Measurements from ENCODE around the gene TUT7.

DNA sequence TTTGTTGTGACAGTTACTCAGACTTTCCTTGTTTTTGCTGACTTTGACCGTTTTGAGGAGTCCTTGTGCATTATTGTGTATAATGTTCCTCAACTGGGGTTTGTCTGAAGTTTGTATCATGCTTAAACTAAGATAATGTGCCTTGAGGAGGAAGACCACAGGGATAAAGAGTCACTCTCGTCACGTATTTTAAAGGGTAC is 377.0 kb downstream of the NTRK2 start:
- PRO-cap, result no peak

DNA sequence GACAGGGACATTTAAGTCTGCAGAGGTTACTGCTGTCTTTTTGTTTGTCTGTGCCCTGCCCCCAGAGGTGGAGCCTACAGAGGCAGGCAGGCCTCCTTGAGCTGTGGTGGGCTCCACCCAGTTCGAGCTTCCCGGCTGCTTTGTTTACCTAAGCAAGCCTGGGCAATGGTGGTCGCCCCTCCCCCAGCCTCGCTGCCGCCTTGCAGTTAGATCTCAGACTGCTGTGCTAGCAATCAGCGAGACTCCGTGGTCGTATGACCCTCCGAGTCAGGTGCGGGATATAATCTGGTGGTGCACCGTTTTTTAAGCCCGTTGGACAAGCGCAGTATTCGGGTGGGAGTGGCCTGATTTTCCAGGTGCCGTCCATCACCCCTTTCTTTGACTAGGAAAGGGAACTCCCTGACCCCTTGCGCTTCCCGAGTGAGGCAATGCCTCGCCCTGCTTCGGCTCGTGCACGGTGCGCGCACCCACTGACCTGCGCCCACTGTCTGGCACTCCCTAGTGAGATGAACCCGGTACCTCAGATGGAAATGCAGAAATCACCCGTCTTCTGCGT is 407.6 kb downstream of the NTRK2 start:
- PRO-cap, result no peak

DNA sequence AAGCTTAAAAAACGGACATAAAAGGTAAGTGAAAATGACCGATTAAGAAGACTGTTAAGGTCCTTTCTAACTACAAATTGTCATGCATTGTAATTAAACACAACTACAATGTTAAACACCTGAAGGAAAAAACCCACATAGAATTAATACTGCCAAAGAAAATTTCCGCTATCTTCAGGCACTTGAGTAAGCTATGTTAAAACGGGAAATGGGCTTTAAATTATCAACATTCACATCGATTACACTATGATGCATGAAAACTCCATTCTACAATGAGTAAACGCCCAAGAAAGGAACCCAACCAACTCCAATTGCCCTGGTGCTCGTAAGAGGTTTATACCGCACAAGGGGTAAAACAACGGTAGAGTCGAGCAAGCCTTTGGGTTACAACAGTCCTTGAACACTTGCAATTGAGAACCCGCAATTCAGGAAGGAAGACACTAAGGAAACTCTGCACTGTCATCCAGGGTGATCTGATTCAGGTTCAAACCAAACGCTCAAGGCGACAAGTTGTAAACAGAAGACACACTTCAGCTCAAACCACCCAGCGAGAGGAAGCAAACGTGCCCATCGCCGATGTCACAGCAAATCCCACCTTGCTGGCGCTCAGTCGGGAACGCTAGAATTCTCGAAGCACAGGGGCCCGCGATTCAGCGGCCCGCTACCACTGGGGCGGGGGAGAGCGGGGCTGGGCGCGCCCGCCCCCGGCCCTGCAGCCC is 917 bp downstream of the AGTPBP1 start:
- PRO-cap, result unidirectional peak, plus-strand start at position 526 of the sequence

- PRO-cap, result no peak
Measured at GRCh38 chr9:85743512-85743943, 1.8 kb upstream of the AGTPBP1 start.

GRCh38 chr9:86036131-86036551 is 63.2 kb downstream of the GOLM1 start:
- PRO-cap, result no peak

DNA sequence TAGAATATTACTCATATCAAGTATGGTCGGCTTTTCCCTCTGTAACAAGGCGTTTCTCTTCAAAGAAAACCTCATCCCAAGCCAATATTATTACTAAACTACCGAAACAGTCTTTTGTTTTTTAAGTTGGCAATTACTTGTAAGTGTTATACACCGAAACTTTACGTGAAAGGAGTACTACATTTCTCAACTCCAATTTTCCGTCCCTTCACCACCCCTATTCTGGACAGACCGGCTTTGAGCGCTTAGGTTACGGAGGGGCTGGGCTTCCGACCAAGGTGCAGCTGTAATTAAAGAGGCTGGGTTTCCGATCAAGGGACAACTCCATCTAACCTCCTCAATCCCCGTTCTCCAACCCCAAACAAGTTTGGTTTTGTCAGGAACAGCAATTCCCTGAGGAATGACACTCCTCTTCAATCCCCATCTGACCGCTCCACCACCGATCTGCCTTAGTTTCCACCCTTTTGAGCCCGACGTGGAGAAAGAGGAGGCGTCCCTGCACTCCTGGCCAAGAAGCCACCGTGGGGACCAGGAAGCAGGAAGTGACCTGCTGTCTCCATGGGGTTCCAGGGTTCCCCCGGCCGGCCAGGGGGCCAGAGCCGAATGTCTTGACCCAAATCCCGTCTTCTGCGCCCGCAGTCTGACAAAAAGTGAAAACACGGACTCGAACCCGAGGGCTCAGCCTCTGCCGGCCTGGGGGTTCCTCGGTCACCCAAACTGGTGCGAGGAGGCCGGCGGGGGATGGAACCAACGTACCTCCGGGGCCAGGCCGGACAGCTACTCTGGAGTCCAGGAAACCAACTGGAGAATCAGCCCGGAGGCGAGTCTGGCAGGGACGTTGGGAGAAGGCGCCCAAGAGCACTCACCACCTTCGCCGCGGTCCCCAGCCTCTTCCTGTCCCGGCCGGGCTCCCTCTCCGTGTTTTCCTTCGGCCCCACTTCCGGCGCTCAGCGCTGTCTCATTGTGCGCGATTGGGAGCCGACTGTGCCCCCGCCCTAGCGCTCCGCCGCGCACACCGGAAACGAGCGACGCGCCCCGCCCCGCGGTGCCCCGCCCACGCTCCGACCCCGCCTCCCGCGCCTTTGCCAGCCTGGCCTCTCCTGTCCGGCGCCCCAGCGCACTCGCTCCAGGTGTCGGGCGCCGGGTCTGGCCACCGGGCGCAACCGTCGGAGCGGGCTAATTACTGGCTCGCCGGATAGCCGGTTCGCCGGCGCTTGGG is at the start of gene TUT7:
TUT7 (minus strand) TSS at position 896 of the 1,219 bp plus-strand sequence.
- PRO-cap, result unidirectional peak, minus-strand start at position 642 of the sequence; bidirectional peak, plus-strand start at position 1,129 of the sequence, minus-strand start at position 896 of the sequence

DNA sequence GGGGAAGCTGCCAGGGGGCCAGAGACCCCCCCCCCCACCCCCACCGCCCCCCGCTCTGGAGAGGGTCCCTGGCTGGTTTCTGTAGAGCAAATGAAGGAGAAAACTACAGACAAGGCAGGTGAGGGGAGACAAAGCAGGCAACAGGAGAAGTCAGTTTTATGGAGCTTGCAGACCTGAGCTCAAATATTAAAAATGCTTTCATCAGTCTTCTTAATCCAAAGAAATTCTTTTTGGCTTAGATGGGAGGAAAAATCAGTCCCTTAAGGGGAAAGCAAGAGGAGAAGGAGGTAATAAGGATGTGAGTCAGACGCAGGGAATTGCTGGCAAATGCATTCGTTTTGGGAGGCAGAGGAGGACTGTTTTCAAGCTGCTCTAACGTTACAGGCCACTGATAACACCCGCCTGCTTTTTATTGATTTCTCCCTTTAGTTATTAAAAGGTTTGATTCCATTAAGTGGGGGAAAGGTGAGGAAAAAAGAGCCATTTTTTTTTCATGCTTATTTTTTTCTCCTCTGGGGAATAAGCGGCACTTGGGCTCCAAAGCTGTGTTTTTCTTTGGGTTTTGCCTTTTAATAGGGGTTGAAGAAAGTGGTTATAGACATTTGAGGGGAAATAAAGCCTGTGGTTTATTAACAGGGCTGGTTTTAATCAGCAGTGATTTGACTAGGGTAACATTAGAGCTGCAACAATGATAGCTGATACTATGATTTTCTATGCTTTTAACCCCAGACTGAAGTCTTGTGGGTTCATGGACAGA is 225.4 kb downstream of the GAS1 start:
- PRO-cap, result no peak

DNA sequence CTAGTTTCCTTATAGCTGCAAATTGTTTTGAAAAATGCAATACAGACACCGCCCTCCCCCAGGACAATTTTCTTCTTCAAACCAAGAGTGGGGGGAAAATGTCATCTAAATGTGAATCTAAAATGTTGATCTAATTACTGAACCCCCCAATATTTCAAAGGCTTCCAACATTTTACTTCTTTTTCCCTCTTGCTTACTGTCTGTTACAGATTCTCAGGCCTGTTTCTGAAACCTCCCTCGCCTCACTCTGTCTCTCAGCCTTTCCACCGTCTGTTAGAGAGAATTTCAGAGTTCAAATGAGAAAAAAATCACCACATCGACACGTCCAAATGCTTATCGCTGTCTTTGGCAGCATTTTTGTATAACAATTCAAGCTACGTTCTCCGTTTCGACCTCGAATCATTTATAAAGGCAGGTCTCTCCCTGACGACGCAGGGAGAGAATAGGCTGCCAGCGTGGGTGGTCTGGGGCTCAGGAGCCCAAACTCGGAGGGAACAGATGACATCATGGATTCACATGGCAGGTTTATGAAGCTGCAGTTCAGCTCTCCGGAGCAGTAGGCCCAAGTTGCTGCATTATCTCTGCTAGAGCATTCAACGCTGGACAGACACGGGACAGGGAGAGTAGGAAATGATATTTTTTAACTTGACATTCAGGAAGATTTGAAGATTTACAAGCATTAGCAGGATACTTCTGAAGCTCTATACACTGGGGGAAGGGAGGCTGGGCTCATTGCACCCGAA is 139.8 kb downstream of the GAS1 start:
- PRO-cap, result no peak

DNA sequence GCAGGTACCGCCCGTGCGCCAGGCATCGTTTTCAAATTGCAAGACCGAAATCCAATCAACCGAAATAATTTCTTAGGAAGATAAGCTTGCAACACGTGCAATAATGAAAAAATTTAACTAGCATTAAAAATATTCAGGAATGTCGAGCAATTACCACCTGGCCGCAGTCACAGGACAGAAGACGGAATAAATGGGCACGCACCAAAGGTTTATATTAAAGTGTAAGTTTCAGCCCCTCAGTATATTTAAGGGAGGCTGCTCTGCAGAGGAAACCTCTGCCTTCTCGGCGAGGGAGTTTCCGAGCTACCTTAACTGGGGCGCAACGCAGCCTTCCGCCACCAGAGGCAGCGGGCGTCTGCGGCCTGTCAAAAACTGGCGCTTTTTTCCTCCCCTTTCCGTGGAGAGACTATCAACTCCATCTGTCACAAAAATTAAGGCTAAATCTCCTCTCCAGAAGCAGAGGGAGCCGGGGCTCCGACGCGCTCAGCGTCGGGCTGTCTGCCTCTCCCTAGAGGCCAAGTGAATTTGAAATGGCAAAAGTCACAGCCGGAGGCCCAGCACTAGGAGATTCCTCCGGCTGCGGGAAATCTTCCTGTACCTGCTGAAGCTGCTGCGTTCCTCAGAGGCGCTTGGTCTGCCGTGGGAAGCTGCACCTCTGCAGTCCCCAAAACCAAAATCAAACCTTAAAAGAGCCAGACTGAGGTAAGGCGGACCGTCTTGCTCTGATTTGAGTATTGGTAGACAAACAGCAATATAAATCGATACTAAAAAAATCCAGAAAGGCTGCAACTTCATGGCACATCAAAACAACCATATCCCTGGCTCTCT is 1.2 kb upstream of the GAS1 start:
- PRO-cap, result bidirectional peak, plus-strand start at position 459 of the sequence, minus-strand start at position 285 of the sequence

GRCh38 chr9:86983401-86984248 is 36.3 kb upstream of the GAS1 start:
- PRO-cap, result no peak

DNA sequence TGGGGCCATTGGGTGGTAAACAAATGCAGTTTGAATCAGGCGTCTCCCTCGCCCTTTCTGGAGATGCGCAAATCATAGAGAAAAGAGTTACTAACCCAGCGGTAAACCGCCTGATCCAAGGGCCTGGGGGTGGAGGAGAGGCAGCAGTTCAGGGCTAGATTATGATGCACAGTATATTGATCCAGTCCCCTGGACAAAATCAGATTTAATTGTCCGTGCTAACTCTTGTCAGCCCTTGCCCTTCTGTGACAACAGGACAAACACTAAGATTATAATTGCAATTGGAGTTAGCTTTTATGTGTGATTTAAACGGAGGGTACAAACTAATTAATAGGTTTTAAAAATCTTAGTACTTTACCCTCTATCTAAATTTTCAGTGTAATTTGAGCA is 1.5 kb downstream of the DAPK1 start:
- PRO-cap, result no peak

DNA sequence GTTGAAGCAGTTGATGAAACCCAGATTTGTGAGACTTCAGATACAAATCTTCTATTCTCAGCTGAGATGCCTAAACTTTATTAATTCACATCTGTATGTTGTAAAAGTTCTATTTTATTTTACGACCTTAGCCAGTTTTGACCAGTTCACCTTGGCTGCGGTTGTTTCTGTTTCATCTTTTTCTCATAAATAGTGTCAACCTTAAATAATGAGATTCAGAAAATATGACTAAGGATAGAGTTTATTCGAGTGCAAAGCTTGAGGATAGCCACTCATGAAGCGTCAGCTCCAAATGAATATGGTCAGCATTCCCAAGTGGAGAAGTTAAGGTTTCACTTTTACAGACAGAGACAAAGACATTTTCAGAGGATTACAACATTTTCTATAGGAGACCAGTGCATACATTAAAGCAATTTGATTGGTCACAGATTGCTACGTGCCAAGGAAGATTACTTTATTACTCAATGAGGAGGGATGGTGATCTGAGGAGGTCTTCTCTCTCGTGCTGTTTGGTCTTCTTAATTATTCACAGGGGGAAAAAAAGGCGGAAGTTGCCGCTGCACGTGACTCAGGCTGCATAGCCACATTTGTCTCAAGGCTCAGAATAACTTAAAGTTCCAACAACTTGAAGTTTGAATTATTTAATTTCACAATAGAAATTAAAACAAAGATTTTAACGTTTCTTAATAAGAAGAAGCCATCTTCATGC is 60.0 kb upstream of the SPATA31C2 start:
- PRO-cap, result no peak

GRCh38 chr9:88388528-88389447 is 544 bp downstream of the SPIN1 start:
- PRO-cap, result bidirectional peak, plus-strand start at chr9:88388718, minus-strand start at chr9:88388682; bidirectional peak, plus-strand start at chr9:88389080, minus-strand start at chr9:88388949; bidirectional peak, plus-strand start at chr9:88389312, minus-strand start at chr9:88389150

DNA sequence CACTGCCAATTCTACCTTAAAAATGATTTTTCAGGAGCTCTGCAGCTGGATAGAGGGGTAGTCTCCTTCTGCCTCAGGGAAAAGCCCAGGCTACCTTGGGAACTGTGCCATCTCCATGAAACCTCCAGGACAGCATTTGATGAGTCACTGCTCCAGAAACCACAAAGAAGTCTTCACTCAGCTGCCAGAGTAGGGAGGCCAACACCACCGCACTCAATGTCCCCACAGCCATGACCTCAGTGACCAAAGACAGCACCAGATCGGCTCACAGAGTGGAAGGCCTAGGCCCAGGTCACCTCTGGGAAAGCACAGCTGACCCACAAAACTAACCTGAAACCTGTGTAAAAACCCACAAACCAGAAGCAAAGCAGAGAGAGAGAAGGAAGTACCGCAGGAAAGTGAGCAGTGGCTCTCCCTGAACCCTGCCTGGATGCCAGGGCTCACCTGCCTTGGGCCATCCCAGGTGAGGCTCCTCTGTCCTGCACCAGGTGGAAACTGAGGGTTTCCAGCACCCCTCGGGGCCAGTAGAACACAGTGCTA is 30.0 kb downstream of the S1PR3 start:
- PRO-cap, result no peak

DNA sequence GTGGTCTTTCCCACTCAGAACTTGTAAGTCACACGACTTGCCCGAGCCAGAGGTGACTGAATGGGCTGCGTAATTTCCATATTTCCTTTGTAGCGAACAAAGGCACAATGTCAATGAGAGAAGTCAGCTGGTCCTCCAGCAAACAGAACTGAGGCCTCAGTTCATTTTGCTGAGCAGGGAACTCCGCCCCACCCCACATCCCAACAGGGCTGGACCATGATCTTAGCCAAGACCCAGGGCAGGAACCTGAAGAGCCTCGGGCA is 30.6 kb downstream of the S1PR3 start:
- PRO-cap, result no peak

DNA sequence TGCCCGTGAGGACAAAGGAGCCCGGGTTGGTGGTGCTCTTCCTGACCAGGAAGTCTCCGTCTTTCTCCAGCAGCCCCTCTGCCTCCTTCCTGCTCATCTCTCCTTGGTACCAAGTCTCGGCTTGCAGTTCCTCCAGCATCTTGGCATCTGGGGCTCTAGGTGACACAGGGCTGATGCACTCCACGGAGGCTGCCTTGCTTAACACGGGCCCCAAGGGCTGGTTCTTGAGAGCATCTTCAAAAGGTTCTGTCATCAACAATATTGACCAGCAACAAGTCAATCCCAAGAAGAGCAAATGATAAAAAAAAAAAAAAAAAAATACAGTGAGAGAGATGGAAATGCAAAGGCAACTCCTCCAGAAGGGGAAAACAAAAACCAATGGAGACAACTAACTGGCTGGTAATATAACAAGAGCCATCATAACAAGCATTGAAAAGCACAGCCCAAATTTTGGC is 46.8 kb downstream of the S1PR3 start:
- PRO-cap, result no peak

DNA sequence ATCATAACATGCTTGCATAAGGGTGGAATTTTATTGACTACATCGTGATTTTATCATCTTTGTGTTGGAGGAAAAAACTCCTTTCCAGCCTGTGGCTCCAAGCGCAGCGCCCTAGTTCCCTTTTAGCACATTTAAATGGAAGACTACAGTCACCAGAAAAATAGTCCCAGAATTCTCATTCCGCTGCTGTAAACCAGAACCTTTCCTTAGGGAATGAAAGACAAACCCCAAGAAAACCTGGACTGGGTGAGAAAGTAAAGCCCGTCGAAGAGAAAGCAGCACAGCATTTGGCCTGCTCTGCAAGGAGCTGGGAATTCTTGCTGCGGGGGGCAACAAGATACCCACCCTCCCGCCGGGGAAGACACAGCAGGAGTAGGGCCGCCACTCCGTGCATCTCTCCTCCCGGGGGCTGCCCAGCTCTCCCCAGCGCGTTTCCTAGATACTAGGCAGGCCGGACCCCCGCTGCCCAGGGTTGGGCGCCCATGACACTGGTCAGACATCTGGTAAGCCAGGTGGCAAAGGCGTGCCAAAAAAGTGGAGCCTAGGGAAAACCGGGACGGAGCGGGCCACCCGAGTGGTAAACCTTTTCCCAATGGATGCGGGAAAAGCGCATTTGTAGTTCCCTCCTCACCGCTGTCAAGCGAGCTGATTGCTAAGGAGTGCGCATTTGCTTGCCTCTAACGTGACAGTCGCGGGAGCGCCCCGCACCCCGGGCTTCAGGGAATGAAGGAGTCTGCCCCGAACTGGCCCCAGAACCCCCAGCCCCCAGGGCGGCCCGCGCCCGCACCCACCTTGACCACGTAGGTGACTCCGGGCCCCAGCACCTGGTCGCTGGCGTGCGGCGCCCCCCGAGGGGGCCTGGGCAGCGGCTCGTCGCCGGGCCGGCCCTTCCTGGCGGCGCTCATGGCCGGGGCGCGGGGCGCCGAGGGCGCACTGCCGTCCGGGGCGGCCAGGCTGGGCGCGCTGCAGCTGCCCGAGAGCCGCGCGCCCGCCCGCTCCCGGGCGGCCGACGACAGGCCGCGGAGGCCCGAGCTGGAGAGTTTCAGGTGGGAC is 1.1 kb downstream of the SHC3 start:
- PRO-cap, result no peak

- PRO-cap, result no peak
Measured at GRCh38 chr9:89322371-89322969, 4.2 kb downstream of the SECISBP2 start.

DNA sequence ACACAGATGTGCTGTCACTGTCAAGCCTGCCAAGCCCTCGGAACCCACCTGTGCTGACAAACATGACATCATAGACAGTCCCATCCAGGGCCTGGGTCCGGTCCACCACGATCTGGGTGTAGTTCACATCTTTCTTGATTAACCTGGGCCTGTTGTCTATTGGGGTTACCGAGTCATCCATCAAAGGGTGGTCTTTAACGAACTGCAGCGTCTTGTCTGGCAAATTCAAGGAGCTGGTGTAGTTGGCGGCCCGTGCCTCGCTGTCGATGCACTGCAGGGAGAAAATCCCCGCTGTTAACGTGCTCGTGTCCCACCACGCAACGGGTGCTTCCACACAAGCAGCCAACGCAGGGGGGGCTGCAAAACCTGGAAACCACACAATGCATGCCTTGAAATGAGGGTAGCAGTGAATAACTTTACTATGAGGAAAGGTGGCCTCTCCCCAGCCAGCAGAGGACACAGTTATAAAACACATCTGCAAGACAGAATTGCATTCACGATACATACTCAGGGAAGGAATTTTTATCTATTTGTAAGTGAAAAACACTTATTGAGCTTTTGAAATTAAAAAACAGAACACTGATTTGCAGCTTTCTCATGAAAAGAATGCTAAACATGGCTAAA is 69.2 kb downstream of the SECISBP2 start:
- PRO-cap, result no peak

GRCh38 chr9:89400305-89401095 is 82.2 kb downstream of the SECISBP2 start:
- PRO-cap, result unidirectional peak, plus-strand start at chr9:89400690

Data from right common carotid artery plus branches (tissue), 1 donor.